Heart left ventricle (tissue), 7 donors: ENCODE measurements around the genes CENPT and DPEP2.

- PRO-cap, 6 experiments = no peak in any of the 6 experiments
- RAMPAGE, long total RNA, 2 experiments = no peak in any of the 2 experiments
- RRBS = no CpG with 5 or more reads among the region's 16 CpGs
Observed at GRCh38 chr16:67561027-67561851, 1.1 kb upstream of the CTCF start.

- PRO-cap, 6 experiments = peak in 5 of 6 experiments; most common plus-strand start chr16:67847192 (in 3); most common minus-strand start chr16:67847755 (in 3)
- RAMPAGE, long total RNA, 2 experiments = start-site peak on the plus strand in 2 of 2 experiments, at chr16:67847190-67847231 at its widest, 192 to 246 reads per replicate
- RRBS = 1% methylated on average over 31 of the region's 65 CpGs
Observed at GRCh38 chr16:67847071-67848188, at the start of gene CENPT. Gene CENPT (minus strand): TSS chr16:67847693.

DNA sequence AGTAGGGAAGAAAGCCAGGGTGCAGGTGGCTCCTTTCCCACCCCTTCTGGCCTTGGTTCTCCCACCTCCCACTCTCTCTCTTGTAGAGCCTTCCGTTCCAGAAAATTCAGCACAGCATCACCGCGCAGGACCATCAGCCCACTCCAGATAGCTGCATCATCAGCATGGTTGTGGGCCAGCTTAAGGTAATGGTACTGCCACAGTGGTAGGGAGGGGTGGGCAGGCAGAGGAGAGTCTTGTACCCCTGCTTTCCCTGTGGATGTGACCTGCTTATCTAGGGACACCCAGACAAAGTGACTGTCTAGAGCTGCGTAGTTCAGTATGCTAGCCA is 4.5 kb upstream of the EDC4 start:
- PRO-cap, 6 experiments = no peak in any of the 6 experiments
- RAMPAGE, long total RNA, 2 experiments = no peak in any of the 2 experiments
- RRBS = no CpG with 5 or more reads among the region's 4 CpGs

- PRO-cap, 6 experiments = no peak in any of the 6 experiments
- RAMPAGE, long total RNA, 2 experiments = no peak in any of the 2 experiments
- RRBS = no CpG with 5 or more reads among the region's 5 CpGs
Observed at GRCh38 chr16:67916224-67916783, 15.4 kb downstream of the CTRL start.

GRCh38 chr16:67931212-67931746 is 383 bp downstream of the CTRL start:
- PRO-cap, 6 experiments = no peak in any of the 6 experiments
- RAMPAGE, long total RNA, 2 experiments = no peak in any of the 2 experiments
- RRBS = no CpG with 5 or more reads among the region's 6 CpGs

GRCh38 chr16:67958400-67959289 is 9.8 kb downstream of the SLC12A4 start:
- PRO-cap, 6 experiments = no peak in any of the 6 experiments
- RAMPAGE, long total RNA, 2 experiments = no peak in any of the 2 experiments
- RRBS = no CpG with 5 or more reads among the region's 9 CpGs

- PRO-cap, 6 experiments = peak in 4 of 6 experiments; most common plus-strand start chr16:67999047 (in 3)
- RAMPAGE, long total RNA, 2 experiments = no peak in any of the 2 experiments
- RRBS = no CpG with 5 or more reads among the region's 27 CpGs
Observed at GRCh38 chr16:67998615-67999912, at the start of gene DPEP2. Gene DPEP2 (minus strand): TSS chr16:67999484.

GRCh38 chr16:68065686-68066260 is 19.4 kb upstream of the NFATC3 start:
- PRO-cap, 6 experiments = no peak in any of the 6 experiments
- RAMPAGE, long total RNA, 2 experiments = no peak in any of the 2 experiments
- RRBS = no CpG with 5 or more reads among the region's 6 CpGs

DNA sequence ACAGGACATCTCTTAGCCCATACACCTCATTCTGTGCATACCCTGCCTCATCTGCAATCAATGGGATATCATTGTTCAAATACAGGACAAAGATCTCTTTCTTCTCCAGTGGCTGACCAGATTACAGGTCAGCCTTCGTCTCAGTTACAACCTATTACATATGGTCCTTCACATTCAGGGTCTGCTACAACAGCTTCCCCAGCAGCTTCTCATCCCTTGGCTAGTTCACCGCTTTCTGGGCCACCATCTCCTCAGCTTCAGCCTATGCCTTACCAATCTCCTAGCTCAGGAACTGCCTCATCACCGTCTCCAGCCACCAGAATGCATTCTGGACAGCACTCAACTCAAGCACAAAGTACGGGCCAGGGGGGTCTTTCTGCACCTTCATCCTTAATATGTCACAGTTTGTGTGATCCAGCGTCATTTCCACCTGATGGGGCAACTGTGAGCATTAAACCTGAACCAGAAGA is 44.6 kb downstream of the ESRP2 start:
- PRO-cap, 6 experiments = no peak in any of the 6 experiments
- RAMPAGE, long total RNA, 2 experiments = no peak in any of the 2 experiments
- RRBS = no CpG with 5 or more reads among the region's 5 CpGs

DNA sequence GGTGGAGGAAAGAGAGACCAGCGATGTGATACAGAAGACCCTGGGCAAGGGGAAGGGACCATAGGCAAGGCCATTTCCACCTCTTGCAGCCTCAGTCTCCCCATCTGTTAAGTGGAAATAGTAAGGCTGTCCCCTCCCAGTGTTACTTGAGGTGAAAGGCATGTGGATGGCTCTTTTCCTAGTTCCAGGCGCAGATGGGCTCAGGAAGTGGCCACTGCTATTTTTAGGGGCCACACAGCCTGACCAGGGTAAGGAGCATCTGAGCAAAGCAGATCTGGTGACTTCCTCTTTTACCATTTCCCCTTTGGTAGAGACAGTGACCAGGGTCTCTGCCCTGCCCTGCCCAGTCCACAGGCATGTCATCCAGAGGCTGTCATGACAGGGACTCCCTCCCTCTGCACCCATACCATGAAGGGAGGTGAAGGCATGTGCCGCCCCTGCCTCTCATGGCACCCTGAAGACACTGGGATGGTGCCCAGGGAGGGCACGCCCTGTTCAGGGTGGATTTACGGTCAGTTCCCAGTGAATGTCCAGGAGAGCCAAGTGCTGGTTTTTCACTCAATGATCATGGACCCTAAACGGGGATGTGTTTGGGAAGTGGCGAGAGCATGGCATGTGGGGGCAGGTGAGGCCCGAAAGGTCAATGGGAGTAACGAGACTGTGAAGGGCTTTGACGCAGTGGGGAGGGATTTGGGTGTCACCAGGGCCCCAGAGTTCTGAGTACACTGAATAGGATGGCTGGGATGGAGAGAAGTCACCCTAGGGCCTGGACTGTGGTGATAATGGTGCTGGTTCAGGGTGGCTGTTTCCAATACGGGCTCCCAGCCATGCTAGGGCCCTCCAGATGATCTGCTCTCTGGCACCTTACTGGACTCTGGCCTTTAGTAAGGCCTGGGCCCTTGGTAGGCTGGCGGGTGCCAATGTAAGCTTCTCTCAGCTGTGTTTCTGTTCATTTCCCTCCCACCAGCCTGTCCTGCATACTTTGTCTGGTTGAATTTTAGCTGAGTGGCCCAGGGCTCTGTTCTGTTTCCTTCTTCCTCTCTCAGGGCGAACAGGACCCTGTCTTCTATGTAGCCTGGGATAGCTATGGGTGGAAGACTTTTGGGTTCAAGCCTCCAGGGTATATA is 2.5 kb downstream of the PLA2G15 start:
- PRO-cap, 6 experiments = peak in 1 of 6 experiments; most common plus-strand start position 346 of the sequence (in 1); most common minus-strand start position 148 of the sequence (in 1)
- RAMPAGE, long total RNA, 2 experiments = no peak in any of the 2 experiments
- RRBS = no CpG with 5 or more reads among the region's 13 CpGs

DNA sequence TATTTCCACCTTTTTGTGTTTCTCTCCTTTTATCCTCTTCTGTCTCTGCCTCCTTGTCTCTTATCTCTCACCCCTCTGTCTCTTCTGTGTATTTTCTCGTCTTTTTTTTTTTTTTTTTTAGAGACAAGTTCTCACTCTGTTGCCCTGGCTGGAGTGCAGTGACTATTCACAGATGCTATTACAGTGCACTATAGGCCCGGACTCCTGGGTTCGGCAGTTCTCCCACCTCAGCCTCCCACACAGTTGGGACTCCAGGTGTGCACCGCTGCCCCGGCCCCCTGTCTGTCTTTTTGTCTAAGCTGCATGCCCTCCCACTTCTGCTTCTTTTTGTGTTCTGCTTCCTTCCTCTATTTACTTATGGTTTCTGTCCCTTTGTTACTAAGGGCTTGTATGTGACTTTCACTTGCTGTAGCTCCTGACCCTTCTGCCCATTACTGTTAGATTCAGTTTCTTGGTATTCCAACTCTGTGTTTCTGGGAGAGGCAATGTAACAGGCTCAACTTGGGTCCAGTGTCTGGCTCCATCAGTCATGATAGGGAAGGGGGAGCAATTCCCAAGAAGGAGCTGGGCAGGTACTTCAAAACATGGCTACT is 20.5 kb downstream of the SLC7A6 start:
- PRO-cap, 6 experiments = no peak in any of the 6 experiments
- RAMPAGE, long total RNA, 2 experiments = no peak in any of the 2 experiments
- RRBS = 6% methylated on average over 4 of the region's 5 CpGs

DNA sequence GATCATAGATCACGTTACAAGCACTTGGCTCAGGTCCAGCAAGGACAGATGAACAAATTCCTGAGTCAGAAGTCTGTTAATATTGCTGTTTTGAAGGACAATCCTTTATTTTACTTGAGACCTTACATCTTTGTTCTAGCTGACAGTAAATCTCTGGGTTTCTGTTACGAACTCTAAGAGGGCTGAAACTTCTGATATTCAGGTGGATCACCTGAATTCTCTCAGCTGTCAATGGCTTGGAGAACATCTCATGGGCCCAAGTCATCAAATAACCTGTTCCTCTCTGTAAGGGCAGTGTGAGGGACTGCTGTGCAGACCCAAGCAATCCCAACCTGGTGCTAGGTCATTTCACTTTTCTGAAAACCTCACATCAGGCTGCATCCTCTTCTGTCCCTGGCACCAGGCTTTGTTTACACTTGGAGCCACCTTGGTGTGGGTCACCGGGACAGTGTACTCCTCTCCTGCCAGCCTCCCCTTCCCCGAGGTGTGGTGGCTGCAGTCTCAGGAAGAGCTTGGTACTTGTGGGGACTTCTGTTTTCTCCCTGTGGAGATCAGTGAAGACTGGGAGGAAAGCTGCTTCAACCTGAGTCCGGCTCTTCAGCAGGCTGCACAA is 12.6 kb downstream of the SLC7A6OS start:
- PRO-cap, 6 experiments = no peak in any of the 6 experiments
- RAMPAGE, long total RNA, 2 experiments = no peak in any of the 2 experiments
- RRBS = no CpG with 5 or more reads among the region's 5 CpGs

DNA sequence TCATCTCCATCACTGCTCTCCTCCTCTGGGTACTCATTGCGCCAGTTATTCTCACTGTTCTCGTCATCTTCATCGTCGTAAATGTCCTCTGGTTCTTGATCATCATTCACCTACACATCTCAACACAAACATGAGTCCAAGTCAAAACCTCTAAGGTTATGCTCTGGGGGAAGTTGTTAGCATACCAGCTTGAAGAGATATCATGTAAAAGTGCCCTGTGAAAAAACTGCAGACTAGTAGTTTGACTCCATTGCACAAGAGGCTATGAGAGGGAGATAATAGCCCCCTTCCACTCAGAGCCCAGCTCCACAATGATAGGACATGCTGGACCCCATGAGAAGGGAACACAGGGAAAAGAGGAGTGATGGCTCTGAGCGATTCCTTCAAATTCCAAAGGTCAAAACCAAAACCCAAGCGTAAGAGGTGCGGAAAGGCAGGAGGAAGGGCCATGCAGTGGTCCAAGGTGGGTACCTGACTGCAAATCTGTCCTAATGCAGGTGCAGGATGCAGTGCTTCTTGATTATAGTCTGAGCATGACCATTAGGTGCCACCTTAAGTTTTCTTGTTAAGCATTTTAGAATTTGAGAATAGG is 8.3 kb downstream of the SLC7A6OS start:
- PRO-cap, 6 experiments = no peak in any of the 6 experiments
- RAMPAGE, long total RNA, 2 experiments = no peak in any of the 2 experiments
- RRBS = no CpG with 5 or more reads among the region's 7 CpGs

GRCh38 chr16:68351806-68352657 is 41.2 kb downstream of the PRMT7 start:
- PRO-cap, 6 experiments = no peak in any of the 6 experiments
- RAMPAGE, long total RNA, 2 experiments = no peak in any of the 2 experiments
- RRBS = no CpG with 5 or more reads among the region's 20 CpGs

- PRO-cap, 6 experiments = no peak in any of the 6 experiments
- RAMPAGE, long total RNA, 2 experiments = no peak in any of the 2 experiments
- RRBS = 17% methylated on average over 3 of the region's 16 CpGs
Observed at GRCh38 chr16:68359785-68360469, 49.1 kb downstream of the PRMT7 start.

DNA sequence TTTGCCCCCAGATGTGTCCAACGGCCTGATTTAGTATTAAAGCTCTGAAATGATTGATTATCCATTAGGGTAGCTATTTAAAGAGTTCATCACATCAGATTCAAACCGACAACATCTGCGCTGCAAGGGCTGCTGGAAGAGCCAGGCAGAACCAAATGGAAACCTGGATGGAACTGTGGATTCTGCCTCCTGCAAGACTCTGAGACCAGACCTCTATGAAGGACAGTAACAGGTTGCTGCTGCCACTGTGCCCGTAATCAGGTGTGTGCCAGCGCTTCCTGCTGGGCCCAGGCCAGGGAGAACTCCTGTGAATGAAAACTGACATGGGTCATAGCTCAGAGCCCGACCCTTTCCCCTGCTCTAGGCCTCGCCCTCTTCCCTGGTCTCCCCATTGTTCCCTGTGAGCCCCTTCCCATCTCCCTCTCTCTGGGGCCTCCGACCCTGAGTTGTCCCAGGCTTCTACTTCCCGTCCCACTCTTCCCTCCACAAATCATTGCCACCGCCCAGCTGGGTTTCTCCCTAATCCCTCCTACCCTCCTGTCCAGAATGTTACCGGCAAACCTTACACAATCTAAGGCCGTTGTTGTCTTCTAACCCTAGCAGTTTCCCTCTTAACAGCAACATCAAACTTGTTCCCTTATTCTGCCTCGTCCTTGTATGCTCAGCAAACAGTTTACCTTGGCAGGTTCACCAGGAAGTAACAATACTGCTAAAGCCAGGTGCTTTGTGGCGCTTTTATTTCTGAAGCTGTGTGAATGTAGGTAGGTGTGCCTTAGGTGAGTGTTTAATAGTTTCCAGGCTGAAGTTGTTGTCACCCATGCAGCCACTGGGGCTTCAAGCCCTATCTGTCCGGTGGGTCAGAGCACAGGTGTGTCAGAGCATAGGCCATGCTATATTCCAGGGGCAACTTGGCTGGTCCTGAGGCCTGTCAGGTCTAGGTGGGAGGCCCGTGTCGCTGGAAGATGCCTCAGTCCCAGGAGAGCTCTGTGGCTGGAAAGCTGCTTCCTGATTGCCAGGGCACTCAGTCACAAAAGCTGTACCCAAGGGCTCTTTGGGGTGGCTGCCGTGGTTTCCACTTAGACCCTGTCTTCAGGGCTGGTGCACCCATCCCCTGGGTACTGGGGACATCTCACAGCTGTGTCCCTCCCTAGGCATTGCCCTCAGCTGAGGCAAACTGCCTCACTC is 32.0 kb downstream of the SMPD3 start:
- PRO-cap, 6 experiments = no peak in any of the 6 experiments
- RAMPAGE, long total RNA, 2 experiments = no peak in any of the 2 experiments
- RRBS = no CpG with 5 or more reads among the region's 18 CpGs

DNA sequence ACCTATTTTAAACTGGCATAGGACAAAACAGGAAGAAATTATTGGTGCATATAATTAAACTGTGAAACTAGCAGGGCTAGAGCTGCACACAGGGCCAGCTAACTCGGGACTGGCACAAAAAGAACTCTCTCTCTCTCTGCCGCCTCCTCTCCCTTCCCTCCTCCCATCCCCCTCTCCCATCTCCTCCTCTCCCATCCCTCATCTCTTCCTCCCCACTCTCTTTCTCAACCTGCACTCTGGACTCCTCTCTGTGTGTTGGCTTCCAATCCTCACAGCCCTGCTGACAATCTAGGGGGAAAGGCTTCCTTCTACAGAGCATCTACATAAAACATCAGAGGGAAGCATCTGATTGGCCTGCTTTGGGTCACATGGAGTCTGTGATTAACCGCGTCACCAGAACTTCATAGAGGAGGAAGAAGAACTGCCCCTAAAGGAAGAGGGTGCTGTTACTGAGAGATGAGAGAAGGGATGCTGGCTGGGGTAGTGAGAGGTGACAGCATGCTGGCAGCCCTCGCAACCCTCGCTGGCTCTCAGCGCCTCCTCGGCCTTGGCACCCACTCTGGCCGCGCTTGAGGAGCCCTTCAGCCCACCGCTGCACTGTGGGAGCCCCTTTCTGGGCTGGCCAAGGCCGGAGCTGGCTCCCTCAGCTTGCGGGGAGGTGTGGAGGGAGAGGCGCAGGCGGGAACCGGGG is 12.9 kb upstream of the ZFP90 start:
- PRO-cap, 6 experiments = no peak in any of the 6 experiments
- RAMPAGE, long total RNA, 2 experiments = no peak in any of the 2 experiments
- RRBS = no CpG with 5 or more reads among the region's 16 CpGs

- PRO-cap, 6 experiments = no peak in any of the 6 experiments
- RAMPAGE, long total RNA, 2 experiments = no peak in any of the 2 experiments
- RRBS = no CpG with 5 or more reads among the region's 11 CpGs
Observed at GRCh38 chr16:68643841-68644277, 1.3 kb upstream of the CDH3 start.

DNA sequence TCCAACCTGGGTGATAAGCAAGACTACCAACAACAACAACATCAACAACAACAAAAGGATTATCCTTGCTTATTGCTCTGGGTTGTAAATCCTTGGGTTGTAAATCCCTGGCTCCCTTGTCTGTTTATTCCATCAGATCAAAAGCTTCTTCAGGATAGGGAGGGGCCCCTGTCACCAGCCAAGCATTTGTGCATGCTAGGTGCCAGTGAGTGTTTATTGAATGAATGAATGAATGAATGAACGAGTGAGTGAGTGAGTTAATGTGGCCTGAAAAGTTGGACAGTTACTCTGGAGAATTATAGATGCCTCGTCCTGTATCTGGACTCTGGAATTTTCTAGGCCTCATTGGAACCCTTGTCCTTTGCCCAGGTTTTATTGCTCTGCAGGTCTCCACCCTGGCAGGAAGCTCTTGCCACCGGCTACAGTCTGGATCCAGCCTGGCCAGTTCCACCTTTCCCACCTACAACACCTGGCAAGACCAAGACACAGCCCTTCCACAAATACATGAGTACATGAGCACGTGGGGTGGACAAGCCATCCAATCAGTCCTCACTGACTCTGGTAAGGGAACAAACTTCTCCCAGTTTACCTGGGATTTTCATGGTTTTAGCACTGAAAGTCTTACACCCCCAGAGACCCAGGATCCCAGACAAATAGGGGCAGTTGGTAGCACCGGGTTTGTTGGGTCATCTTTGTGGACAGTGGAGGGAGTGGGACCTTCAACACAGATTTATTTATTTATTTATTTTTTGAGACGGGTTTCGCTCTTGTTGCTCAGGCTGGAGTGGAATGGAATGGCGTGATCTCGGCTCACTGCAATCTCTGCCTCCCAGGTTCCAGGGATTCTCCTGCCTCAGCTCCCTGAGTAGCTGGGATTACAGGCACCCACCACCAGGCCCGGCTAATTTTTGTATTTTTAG is 14.8 kb upstream of the CDH1 start:
- PRO-cap, 6 experiments = no peak in any of the 6 experiments
- RAMPAGE, long total RNA, 2 experiments = no peak in any of the 2 experiments
- RRBS = no CpG with 5 or more reads among the region's 10 CpGs

DNA sequence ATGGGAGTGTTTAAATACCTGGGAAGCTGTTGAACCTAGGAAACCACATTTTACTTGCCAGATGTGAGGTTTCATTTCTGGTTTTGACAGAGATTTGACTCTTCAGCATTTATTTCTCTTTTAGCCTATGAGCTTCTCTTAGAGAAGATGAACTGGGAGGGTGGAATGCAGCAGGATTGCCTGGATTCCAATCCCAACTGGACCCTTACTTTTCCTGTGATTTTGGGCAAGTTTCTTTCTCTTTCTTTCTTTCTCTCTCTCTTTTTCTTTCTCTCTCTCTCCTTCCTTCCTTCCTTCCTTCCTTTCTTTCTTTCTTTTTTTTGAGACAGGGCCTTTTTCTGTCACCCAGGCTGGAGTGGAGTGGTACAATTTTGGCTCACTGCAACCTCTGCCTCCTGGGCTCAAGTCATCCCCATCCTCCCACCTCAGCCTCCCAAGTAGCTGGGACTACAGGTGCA is 20.4 kb downstream of the CDH1 start:
- PRO-cap, 6 experiments = no peak in any of the 6 experiments
- RAMPAGE, long total RNA, 2 experiments = no peak in any of the 2 experiments